ENCODE results near the genes NPAS1 and CRX.

- RRBS = 13% methylated on average over 16 of the region's 61 CpGs
Measured at GRCh38 chr19:47019310-47020055, at the start of gene NPAS1. NPAS1 (plus strand) TSS chr19:47019837.

GRCh38 chr19:47110241-47110415, 3.4 kb downstream of the ZC3H4 start:
- RRBS = no CpG with 5 or more reads among the region's 2 CpGs

DNA sequence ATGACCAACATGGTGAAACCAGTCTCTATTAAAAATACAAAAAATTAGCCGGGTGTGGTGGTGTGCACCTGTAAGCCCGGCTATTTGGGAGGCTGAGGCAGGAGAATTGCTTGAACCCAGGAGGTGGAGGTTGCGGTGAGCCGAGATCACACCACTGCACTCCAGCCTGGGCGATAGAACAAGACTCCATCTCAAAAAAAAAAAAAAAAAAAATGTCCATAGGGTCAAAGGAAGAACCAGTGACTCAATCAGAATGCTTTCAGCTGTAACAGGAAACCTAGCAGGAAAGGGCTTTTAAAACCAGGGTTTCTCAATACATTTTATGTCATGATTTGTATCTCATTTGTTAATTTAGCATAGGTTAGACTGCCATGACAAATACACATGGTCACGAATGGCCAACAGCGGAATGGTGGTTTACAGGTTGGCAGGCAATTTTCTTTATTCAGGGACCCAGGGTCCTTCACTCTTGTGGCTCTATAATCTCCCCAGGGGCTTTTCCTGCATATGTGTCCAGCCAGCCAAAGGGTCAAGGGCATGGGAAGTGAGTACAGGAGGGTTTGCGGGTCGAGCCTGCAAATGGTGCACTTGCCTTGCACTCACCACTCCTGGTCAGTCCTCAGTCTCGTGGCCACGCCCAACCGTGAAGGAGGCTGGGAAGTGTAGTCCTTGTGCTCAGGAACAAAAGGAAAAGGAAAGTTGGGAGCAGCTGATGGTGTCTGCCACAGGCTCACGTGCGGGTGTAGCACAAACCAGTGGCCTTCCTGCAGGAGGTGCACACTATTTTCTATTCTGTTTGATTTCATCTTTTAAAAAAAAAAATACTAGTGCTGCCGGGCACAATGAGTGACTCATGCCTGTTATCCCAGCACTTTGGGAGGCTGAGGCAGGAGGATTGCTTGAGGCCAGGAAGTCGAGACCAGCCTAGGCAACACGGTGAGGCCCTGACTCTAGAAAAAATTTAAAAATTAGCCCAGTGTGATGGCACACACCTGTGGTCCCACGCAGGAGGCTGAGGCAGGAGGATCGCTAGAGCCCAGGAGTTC, 14.8 kb downstream of the DHX34 start:
- RRBS = no CpG with 5 or more reads among the region's 19 CpGs

GRCh38 chr19:47506817-47507338, 8.0 kb downstream of the NAPA start:
- RRBS = no CpG with 5 or more reads among the region's 9 CpGs

DNA sequence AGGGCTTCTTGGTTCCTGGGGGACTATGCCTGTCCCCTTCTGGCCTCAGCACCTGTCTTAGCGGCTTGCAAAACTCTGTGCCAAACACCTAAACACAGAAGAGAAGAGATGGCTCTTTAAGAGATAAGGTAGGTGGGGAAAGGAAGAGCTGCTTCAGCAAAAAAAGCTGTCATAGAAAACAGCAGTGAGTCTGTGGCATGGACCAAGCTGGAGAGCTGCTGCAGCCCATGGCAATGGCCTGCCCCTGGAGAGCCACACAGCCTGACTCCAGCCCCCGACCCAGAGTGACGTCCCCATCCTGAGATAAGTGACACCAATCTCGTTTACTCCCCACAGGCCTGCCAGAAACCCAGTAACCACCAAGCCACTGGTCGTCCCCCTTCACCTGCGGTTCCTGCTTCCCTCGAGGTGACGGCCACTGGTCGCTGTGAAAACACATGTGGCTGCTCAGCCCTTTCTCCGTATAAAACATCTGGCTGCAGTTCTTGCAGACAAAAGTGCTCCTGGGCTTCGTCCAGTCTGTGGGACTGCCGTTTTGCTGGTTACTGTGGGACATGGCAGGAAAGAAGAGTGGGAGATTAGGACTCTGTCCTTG, 25.0 kb upstream of the NAPA start:
- RRBS = no CpG with 5 or more reads among the region's 12 CpGs

- RRBS = 4% methylated on average over 19 of the region's 43 CpGs
Measured at GRCh38 chr19:47610014-47610928, 1.3 kb downstream of the BICRA start.

GRCh38 chr19:47618543-47619174, 9.7 kb downstream of the BICRA start:
- RRBS = no CpG with 5 or more reads among the region's 20 CpGs

DNA sequence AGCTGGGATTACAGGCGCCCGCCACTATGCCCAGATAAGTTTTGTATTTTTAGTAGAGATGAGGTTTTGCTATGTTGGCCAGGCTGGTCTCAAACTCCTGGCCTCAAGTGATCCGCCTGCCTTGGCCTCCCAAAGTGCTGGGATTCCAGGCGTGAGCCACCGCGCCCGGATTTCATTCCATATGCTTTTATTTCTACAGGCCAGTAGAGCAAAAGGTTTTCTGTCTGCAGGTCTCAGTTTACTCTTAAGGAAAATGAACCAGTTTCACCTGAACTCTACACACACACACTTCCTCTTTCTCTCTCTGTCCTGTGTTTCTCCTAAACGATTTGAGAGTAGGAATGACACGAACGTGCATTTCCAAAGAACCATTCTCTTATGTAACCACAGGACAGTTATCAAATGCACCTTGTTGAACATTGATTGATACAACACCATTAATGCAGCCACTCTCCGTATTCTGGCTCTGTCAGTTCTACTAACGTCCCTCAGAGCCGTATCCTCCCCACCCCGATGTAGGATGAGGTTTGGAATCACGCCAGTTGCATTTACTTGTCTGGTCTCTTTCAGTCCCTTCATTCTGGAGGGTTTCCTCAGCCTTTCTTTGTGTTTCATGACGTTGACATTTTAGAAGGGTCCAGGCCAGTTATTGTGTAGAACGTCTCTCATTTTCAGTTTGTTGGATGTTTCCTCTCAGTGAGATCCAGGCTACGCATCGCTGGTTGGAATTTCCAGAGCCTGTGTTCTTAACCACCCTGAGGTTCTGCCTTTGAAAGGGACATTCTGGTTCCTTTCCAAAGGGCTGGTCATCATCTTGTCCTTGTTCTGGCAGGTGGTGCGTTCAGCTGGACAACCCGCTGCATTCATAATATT, 35.9 kb downstream of the BICRA start:
- RRBS = no CpG with 5 or more reads among the region's 21 CpGs

DNA sequence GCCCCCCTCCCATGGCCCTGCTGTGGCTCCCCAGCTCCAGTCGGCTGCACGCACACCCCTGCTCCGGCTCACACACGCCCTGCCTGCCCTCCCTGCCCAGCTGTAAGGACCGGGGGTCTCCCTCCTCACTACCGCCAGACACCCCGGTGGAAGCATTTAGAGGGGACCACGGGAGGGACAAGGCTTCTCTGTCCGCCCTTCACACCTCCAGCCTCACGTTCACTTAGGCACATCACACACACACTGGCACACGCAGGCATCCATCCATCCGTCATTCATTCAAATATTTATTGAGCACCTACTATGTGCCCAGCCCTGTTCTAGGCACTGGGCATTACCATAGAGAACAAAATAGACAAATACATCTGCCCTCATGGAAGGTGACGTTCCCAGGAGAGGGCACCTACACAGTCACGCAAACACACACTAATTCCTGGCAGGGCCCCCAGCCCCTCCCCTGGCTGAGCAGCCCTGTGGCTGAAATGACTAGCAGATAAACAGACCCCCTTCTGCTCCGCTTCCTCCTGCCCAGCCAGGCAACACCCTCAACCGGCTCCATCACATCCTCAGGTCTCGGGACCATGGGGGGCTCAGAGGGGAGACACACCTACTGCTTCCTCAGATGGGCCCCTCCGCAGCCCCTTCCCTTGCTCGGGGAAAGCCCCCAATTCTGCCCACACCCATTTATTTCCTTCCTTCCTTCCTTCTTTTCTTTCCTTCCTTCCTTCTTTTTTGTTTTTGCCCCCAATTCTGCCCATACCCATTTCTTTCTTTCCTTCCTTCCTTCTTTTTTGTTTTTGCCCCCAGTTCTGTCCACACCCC, 3.7 kb upstream of the NOP53 start:
- RRBS = 81% methylated on average over 5 of the region's 19 CpGs

GRCh38 chr19:47754340-47754953, 9.1 kb downstream of the NOP53 start:
- RRBS = no CpG with 5 or more reads among the region's 32 CpGs

DNA sequence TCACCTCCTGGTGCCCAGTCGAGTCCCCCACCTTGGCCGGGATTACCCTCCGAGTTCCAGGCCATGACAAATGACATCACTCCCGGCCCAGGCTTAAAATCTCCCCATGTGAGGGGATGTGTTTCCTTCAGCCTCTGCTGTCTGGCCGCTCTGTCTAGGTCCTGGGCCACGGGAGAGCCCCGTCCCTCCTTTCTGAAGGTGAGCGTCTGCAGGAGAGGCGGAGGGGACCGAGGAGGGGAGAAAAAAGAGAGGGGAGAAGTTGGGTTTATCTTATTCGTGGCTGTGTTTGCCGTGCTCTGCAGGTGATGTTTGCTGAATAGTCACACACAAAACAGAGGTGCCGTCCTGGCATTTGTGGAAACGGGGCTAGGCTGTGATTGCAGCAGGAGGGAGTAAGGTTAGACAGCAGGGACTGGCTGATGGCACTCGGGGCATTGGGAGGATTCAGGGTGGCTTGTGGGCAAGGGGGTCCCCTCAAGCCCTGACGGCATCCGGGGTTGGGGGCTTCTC, at the start of gene CRX:
TSS of gene CRX (plus strand) at position 125 of the 510 bp plus-strand sequence.
- RRBS = no CpG with 5 or more reads among the region's 17 CpGs

DNA sequence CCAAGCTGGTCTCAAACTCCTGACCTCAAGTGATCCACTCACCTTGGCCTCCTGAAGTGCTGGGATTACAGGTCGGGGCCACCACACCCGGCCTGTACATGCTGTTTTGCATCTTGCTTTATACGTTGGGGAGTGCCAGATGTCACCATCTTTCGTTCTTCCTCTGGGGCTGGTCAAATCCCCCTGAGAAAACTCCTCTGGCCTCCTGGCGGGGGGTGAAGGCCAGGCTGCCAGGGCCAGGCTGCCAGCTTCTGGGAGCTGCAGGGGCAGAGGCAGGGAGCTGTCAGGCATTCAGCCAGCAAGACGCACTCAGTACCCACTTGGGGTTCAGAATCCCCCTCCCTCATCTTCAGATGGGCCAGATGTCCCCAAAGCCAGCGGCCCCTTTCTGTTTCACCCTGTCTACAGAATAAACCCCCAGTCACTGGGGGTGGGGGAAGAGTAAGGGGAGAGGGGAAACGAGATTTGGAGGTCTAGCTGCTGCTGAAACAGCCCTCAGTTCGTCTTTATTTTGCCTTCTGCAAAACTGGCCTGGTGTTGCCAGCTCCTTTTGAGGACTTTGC, 16.1 kb downstream of the ZSWIM9 start:
- RRBS = no CpG with 5 or more reads among the region's 9 CpGs

- RRBS = no CpG with 5 or more reads among the region's 6 CpGs
Measured at GRCh38 chr19:48325735-48326405, 518 bp downstream of the EMP3 start.

DNA sequence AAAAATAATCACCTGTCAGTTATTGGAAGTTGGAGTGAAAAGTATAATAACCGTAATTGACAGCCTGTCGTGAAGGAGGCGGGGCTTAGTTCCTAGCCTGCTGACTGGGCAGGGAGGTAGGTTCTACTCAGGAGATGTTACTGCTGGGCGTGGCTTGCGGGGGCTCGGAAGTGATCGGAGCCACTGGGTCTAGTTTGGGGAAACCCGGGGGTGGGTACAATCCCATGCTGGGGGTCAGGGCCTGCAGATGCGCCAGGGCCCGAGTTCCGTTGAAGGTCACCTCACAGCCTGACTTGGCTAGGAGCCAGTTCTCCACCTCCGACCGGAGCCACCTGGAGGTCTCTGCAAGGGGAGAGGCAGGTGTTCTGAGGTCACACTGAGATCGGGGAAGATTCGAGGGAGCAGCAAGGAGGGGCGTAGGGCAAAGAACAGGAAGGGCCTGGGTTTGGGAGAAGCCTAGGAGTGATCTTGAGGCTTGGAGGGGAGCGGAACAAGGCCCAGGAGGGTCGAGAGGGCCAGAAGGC, 7.8 kb downstream of the EMP3 start:
- RRBS = 0% methylated on average over 2 of the region's 18 CpGs

GRCh38 chr19:48501406-48502013, 10.1 kb downstream of the LMTK3 start:
- RRBS = no CpG with 5 or more reads among the region's 19 CpGs

GRCh38 chr19:48554120-48554969, 2.4 kb downstream of the SULT2B1 start:
- RRBS = no CpG with 5 or more reads among the region's 15 CpGs

- RRBS = 70% methylated on average over 13 of the region's 47 CpGs
Measured at GRCh38 chr19:48623695-48624545, 4.6 kb downstream of the SPHK2 start.

DNA sequence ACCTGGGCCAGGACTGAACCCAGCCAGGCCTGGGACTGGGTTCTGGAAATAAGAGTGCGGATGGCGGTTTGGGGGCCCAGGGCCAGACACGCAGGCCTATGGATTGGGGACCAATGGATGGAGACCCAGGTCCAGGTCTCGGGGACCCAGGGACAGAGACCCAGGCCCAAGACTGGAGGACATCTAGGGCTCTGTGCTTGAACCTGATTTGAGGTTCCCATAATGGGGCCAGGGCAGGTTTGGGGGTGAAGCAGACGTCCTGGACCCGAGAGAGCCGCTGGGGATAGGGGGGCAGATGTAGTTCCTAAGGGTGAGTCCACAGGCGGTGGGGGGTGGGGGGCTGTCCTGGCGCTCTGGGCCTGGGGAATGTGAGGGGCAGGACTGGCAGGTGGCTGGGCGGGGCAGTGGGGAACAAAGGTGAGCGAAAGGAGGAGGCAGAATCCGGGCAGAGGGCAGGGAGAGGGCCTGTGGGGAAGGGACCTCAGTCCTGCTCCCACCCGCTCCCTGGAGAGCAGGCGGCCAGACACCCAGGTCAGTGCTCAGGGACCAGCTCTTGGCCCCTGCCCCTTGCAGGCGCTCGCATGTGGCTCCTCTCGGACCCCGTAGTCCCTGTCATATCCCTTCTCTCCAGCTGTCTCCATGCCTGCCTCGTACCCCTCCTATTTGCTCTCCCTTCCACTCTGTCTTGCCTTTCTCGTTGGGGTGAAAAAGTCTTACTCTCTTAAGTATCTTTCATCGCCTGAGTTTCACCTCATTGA, 5.4 kb downstream of the SPHK2 start:
- RRBS = no CpG with 5 or more reads among the region's 21 CpGs

GRCh38 chr19:48632651-48633822, 4.1 kb downstream of the DBP start:
- RRBS = no CpG with 5 or more reads among the region's 13 CpGs

DNA sequence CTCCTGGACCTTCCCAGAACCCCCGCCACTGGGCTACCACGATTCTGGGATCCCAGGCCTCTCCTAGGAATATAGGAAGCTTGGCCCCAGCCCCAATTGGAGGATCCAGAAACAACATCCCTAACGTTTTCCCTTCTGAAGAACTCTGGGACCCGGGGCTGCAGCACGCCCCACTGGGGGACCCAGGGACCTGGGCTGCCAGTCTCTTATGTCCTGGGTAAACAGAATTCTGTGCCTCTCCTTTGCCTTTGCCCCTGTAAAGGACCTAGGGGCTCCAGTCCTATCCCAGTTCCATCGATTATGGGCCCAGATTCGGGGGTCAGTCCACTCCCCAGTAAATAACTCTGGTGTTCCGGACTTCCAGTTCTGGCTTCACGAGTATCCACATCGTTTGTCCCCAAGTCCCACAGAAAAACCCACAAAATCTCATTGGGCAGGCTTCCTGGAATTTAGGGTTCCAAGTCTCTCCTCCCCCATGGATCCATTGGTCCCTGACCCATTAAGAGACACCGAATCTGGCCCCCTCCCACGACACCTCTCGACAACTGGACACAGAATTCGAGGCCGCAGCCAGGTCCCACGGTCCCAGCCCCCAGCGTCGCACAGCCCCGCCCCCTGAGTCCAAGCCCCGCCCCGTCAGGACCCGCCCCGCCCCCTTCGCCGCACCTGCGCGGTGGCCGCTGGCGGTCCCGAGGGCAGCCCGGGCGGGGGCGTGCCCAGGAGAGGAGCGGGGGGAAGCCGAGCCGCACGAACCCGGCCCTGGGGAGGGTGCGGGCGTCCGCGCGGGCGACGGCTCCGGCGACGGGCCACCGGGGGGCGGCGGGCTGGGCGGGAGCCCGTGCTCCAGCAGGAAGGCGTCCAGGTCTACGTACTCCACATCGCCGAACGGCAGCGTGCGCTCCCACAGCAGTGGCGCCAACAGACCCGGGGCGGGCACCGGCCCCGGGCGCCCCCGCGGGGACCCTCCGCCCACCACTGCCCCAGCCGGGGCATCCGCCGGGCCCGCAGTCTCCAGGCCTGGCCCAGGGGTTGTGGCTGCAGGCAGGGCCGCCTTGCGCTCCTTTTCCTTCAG, 1.9 kb downstream of the DBP start:
- RRBS = 2% methylated on average over 34 of the region's 75 CpGs